T-cell (primary cell): ENCODE data around the genes SCMH1, PPCS and PPIH.

- PRO-cap, 7 experiments = no peak in any of the 7 experiments
Measured at GRCh38 chr1:41100783-41101264, 79.3 kb upstream of the SLFNL1 start.

GRCh38 chr1:41241958-41242909 is at the start of gene SCMH1:
Gene SCMH1, minus strand, starts transcription at chr1:41242306.
- PRO-cap, 7 experiments = peak in 7 of 7 experiments; most common plus-strand start chr1:41242095 (in 5); most common minus-strand start chr1:41242117 (in 4)

- PRO-cap, 7 experiments = no peak in any of the 7 experiments
Measured at GRCh38 chr1:41383237-41383632, 101.2 kb downstream of the EDN2 start.

- PRO-cap, 7 experiments = no peak in any of the 7 experiments
Measured at GRCh38 chr1:41423411-41424104, 60.9 kb downstream of the EDN2 start.

GRCh38 chr1:41462018-41462617 is 22.4 kb downstream of the EDN2 start:
- PRO-cap, 7 experiments = no peak in any of the 7 experiments

DNA sequence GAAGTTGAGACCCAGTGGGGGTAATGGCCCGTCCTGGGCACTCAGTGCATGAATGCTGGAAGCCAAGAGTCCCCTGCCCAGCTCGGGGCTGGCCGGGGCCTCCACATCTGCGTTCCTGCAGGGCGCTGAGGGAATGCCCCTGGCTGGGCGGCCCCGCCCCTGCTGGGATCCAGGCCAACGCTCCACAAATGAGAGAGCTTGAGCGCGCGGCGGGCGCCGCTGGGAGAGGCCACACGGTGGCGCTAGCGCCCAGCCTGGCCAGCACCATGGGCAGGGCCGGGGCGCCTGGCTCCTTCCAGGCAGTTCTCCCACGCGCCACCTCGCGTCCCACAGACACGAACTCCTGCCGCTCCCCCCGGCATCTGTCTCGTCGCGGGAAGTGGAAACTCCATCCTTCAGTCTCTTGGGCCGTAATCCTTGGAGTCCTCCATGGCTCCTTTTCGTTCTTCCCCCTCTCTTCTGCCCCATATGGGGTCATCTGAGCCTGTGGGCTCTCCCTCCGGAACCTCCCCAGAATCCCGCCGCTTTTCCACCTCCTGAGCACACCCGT is 31.6 kb upstream of the EDN2 start:
- PRO-cap, 7 experiments = no peak in any of the 7 experiments

- PRO-cap, 7 experiments = no peak in any of the 7 experiments
Measured at GRCh38 chr1:41536229-41536916, 51.9 kb upstream of the EDN2 start.

GRCh38 chr1:41823310-41823918 is 95.3 kb downstream of the HIVEP3 start:
- PRO-cap, 7 experiments = no peak in any of the 7 experiments

- PRO-cap, 7 experiments = peak in 2 of 7 experiments; most common plus-strand start chr1:41916289 (in 1); most common minus-strand start chr1:41916155 (in 1)
Measured at GRCh38 chr1:41915984-41916729, 2.6 kb downstream of the HIVEP3 start.

GRCh38 chr1:42191234-42191845 is 26.8 kb upstream of the GUCA2A start:
- PRO-cap, 7 experiments = no peak in any of the 7 experiments

GRCh38 chr1:42223228-42223940 is 58.8 kb upstream of the GUCA2A start:
- PRO-cap, 7 experiments = no peak in any of the 7 experiments

DNA sequence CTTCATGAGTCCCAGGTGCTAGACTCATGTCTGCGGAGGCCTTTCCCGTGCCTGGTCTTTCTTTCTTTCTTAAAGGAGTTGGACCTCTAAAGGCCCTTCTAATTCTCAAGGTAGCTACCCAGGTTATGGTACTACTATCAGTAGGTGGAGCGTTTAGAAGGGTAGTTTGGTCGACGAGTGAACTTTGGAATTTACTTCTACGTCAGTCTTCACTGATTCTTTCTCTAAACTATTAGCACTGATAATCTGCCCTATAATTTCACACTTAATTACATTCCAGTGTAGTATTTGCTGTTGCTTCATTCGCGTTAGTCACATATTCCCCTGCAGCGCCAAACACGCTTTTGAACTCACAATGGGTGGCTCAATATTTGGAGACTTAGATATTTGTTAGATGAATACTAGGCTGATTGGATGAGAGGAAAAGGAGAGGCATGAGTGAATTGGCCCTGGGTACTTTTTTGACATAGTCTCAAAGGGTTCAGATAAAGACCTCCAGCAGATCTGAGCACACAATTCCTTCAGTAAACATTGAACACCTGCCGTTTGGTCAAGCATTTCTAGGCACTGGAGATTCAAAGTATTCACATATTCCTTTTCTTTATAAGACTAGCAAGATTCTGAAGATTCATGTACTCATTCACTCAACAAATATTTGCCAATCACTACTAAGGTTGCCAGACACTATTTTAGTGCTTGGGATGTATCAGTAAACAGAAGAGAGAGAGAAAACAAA is 884 bp upstream of the FOXJ3 start:
- PRO-cap, 7 experiments = peak in 1 of 7 experiments; most common plus-strand start position 384 of the sequence (in 1); most common minus-strand start position 127 of the sequence (in 1)

DNA sequence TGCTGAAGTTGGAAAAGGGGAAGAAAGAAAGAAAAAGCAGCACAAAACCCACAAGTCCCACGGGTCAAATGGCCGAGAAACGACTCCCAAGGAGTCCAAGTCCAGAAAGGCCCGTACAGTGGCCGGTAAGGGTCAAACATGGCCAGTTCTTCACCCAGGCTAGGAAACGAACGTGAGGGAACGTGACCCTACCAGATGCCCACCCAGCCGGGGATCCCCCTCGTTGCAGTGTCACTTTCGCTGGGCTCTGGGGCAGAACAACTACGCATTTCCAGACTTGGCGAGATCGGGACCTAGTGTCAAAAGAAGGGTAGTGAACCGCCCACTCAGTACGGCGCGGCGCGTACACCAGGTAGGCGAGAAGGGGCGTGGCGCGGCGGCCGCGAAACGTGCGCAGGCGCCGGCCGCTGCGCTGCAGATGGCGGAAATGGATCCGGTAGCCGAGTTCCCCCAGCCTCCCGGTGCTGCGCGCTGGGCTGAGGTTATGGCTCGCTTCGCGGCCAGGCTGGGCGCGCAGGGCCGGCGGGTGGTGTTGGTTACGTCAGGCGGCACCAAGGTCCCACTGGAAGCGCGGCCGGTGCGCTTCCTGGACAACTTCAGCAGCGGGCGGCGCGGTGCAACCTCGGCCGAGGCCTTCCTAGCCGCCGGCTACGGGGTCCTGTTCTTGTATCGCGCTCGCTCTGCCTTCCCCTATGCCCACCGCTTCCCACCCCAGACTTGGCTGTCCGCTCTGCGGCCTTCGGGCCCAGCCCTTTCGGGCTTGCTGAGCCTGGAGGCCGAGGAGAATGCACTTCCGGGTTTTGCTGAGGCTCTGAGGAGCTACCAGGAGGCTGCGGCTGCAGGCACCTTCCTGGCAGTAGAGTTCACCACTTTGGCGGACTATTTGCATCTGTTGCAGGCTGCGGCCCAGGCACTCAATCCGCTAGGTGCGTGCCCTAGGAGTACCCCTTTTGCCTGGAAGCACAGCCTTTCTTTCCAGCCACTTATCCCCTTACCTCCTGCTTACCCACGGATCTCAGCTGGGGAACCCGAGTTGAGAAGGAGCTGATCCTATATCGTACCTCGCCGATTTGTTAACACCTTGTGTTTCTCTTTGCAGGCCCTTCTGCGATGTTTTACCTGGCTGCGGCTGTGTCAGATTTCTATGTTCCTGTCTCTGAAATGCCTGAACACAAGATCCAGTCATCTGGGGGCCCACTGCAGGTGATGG is at the start of gene PPCS:
Gene PPCS (plus strand): TSS at position 396 of the 1,210 bp plus-strand sequence.
- PRO-cap, 7 experiments = peak in 7 of 7 experiments; most common plus-strand start position 412 of the sequence (in 7); most common minus-strand start position 301 of the sequence (in 7)

GRCh38 chr1:42457857-42458439 is 1.6 kb downstream of the PPCS start:
- PRO-cap, 7 experiments = peak in 1 of 7 experiments; most common plus-strand start chr1:42457990 (in 1)

DNA sequence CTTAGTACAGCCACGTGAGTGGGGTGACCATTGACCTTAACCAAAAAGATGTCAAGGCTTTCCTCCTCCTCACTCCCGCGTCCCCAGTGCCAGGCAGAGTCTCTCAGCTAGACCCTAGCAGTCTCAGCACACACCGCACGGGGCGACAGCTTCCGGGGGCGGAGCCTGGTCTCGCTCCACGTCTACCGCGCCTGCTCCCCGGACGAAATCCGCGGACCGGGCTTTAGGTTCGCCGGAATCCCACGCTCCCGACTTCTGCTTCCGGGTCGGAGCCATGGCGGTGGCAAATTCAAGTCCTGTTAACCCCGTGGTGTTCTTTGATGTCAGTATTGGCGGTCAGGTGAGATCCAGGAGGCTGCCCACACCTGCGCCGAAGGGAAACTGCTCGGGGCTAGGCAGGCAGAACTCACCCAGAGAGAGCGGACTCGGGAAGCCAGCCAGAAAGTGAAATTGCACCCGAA is at the start of gene PPIH:
Gene PPIH (plus strand): TSS at position 251 of the 461 bp plus-strand sequence.
- PRO-cap, 7 experiments = peak in 7 of 7 experiments; most common plus-strand start position 252 of the sequence (in 7); most common minus-strand start position 88 of the sequence (in 7)

- PRO-cap, 7 experiments = no peak in any of the 7 experiments
Measured at GRCh38 chr1:42844341-42845299, 1.8 kb upstream of the ZNF691 start.

GRCh38 chr1:42929424-42930326 is 29.0 kb downstream of the SLC2A1 start:
- PRO-cap, 7 experiments = no peak in any of the 7 experiments

DNA sequence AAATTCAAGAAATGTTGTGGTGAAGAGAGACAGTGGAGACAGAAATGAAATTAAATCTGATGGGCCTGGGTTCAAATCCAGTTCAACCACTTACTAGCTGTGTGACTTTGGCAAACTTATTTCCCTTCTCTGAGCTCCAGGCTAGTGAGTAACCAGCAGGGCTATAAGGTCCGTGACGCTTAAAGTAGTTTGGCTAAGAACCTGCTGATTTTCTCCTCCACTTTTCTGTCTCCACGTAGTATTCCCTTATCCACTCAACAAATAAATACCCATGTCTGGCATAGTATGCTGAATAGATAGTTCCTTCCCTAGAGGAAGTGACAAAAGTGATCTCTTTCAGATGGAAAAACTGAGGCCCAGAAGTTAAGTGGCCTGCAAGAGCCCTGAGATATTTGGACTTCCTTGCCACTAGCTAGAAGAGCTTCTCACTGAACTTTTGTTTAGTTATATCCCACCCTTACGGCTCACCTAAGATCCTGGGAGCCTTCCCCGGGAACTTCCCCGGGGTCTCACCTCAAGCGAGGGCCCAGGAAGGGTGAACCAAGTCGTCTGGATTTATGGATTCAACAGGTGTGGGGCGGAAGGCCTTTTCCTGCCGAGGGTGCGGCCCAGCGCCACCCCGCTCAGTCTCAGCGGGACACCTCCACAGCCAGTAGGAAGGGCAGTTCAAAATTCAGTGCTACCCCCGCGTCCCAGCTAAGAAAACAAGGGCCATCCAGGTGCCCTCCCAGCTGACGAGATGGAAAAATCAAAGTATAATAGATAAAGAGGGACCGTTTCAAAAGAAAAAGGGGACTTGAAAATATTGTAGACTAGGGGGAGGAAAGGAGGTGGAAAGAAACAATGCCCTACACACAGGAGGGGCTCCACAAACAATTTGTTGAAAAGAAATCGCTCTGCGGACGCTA is 1.6 kb downstream of the SLC2A1 start:
- PRO-cap, 7 experiments = no peak in any of the 7 experiments

GRCh38 chr1:42961009-42961644 is 2.5 kb upstream of the SLC2A1 start:
- PRO-cap, 7 experiments = no peak in any of the 7 experiments

DNA sequence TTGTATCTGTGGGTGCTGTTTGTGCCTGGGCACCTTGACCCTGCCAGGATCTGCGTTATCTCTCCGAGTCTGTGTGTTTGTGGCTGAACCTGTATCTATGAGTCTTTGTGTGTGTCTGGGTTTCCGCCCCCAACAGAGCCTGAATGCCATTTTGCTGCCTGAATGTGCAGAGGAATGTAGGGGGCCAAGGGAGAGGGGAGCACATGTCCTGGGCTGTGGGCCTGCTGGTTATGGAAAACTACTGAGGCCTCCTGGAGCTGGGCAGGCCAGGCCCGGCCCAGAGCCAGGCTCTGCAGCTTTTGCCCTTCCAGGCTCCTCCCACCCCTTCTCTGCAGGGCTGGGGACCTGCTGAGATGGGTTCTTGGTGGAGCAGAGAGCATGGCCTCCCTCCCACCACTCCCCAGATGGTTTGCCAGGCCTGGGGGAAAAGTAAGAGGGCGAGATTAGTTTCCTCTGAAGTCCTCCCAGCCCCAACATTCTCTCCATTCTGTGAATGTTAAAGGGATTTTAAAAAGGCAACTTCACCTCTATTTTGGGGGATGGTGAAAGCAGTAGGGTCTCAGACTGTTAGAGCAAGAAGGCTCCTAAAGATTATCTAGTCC is 77.9 kb upstream of the CFAP144 start:
- PRO-cap, 7 experiments = no peak in any of the 7 experiments